Body of pancreas (tissue), 2 donors: ENCODE measurements around the gene GPR183.

DNA sequence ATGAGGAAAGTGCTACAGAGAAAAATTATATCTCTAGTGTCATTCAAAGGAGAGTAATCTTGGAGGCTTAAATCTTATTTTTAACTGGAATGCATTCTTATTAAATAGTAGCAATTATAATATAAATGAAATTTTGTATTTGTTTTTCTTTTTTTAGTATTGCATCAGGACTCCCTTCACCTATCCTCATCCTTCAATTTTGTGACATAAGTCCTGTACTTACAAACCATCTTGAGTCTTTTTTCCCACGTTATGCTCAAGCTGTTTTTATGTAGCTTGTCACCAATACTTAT is 994 bp downstream of the GPR18 start:
- PRO-cap = no peak
- RAMPAGE, long total RNA, 2 experiments = no peak in any of the 2 experiments

GRCh38 chr13:99261458-99262060 is 3.4 kb upstream of the GPR18 start:
- PRO-cap = no peak
- RAMPAGE, long total RNA, 2 experiments = no peak in any of the 2 experiments

- PRO-cap = bidirectional peak, plus-strand start at chr13:99280461, minus-strand start at chr13:99280272
- RAMPAGE, long total RNA, 2 experiments = no peak in any of the 2 experiments
Measured at GRCh38 chr13:99280040-99280714, 22.0 kb upstream of the GPR18 start.

GRCh38 chr13:99307270-99307567 is at the start of gene GPR183:
Gene GPR183, minus strand, starts transcription at chr13:99307399.
- PRO-cap = unidirectional peak, minus-strand start at chr13:99307399
- RAMPAGE, long total RNA, 2 experiments = start-site peak on the minus strand in 1 of 2 experiments, at chr13:99307377-99307399 at its widest, 16 reads per replicate

GRCh38 chr13:99340044-99340644 is 32.9 kb upstream of the GPR183 start:
- PRO-cap = no peak
- RAMPAGE, long total RNA, 2 experiments = start-site peak on the plus strand in 1 of 2 experiments, at chr13:99340316-99340539 at its widest, 19 reads per replicate

DNA sequence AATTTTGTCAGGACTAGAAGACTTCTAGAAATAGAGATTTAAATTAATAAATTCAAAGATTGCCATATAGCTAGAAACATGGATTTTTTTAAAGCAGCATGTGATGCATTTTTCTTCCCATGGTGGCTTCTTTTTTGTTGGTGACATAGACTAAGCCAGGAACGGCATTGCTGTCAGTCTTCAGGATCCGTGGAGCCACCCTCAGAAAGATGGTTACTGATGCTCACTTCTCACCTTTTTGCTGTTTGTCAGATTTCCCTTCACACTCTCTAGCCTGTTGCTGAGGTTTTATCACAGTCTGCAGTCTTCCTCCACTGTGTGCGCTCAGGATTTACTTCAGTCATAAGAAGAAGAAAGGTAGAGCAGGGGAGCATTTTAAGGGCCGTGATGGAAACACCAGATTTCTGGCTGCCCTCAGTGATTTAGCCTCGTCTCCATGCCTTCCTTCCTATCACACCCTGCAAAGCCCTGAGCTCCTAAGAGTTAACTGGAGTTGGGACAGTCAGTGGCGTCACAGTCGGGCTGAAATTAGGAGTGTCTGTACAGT is 59.8 kb upstream of the GPR183 start:
- PRO-cap = no peak
- RAMPAGE, long total RNA, 2 experiments = no peak in any of the 2 experiments

- PRO-cap = no peak
- RAMPAGE, long total RNA, 2 experiments = no peak in any of the 2 experiments
Measured at GRCh38 chr13:99382200-99383188, 75.3 kb upstream of the GPR183 start.

DNA sequence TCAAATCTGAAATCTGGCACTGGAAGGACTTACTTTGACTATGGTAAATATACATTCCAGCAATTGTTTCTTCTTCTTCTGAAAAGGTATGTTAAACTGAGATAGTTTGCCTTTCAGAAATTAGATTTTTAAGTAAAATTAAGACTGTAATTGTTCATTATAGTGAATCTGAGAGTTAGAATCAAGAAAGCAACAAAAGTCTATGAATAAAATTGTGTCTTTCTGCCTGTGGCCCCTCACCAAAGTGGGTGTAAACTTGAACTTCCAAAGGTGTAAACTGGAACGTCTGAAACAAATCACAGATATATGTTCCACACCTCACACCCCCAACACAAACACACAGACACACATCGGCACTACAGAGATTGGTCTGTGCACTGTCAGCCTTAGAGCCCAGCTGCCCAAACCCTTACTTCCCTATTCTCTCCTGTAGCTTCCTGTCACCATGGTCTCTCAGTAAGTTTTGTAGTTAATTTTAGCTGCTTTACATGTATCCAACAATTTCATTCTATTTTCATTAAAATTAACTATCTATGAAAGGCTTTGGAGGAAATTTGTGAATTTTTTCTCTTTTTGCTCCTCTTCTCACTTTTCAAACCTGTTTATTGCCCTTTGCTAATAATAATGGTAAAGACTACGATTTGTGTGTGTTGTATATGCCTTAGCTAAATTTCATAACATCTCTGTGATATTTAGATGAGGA is 5.3 kb downstream of the TM9SF2 start:
- PRO-cap = no peak
- RAMPAGE, long total RNA, 2 experiments = no peak in any of the 2 experiments

- PRO-cap = no peak
- RAMPAGE, long total RNA, 2 experiments = no peak in any of the 2 experiments
Measured at GRCh38 chr13:99524721-99525487, 23.6 kb downstream of the TM9SF2 start.

- PRO-cap = no peak
- RAMPAGE, long total RNA, 2 experiments = no peak in any of the 2 experiments
Measured at GRCh38 chr13:99689801-99690472, 83.4 kb downstream of the CLYBL start.

DNA sequence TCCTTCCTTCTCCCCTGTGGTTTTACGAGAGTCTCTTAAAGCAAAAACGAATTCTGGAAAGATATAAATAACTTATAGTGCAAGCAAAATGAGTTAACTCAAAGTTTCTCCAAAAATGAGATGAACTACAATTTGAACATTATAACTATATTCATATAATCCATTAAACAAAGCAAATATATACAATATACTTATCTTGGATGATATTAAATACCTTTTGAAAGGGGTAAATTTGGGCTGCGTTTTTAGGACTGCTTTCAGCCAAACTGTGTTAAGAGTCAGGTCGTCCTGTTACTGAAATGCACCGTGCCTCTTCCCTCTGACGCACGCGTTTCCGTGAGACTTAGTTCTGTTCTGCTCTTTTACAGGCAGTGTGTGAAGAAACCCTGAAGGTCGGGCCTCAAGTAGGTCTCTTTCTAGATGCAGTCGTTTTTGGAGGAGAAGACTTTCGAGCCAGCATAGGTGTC is 107.1 kb downstream of the ZIC5 start:
- PRO-cap = no peak
- RAMPAGE, long total RNA, 2 experiments = no peak in any of the 2 experiments

DNA sequence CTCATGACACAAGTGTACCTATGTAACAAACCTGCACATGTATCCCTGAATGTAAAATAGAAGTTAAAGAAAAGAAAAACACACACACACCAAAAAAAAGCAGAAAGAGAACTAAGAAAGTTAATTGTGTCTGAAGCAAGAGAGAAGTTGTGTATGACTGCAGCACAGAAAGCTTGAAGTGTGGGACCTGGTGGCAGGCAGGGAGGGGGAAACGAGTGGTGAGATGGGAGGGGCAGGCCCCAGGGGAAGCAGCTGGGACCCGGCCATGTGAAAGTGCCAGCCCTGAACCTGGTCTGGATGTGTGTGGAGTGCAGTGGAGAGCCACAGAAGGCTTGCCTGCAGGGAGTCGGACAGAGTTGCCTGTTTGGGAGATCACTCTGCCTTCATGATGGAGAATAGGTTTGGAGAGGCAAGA is 199.0 kb downstream of the GGACT start:
- PRO-cap = no peak
- RAMPAGE, long total RNA, 2 experiments = no peak in any of the 2 experiments

GRCh38 chr13:100674984-100675553 is 474 bp upstream of the TMTC4 start:
- PRO-cap = bidirectional peak, plus-strand start at chr13:100675060, minus-strand start at chr13:100674822
- RAMPAGE, long total RNA, 2 experiments = no peak in any of the 2 experiments

DNA sequence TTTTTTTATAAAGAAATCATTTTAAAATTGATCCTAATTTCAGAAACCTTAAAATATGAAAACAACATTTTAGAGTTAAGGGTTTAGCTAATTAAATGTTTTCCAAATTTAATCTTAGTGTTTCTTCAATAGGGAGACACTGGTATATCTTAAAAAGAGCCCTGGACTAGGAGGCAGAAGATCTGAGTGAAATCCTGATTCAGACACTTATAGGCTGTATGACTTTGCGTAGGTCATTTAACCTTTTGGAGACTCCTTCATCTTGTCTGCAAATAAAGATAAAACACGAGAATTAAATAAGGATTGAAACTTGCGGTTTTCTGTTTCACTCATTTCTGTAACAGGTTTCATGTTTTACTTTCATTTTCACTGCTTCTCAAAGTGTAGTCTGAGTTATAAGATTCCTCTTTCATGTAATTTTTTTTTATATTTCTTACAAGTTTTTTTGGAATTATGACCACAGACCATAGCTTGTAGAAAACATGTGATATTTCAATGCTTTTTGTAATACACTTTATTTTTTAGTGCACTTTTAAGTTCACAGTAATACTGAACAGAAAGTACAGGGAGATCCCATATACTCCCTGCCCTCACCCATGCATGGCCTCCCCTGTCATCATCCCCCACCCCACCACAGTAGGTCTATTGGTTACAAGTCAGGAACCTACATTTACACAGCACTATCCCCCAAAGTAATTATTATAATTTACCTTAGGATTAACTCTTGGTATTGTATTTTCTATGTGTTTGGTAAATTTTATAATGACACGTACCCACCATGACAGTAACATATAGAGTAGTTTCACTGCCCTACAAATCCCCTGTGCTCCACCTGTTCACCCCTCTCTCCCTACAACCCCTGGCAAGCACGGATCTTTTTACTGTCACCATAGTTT is 174.6 kb downstream of the ITGBL1 start:
- PRO-cap = no peak
- RAMPAGE, long total RNA, 2 experiments = no peak in any of the 2 experiments

GRCh38 chr13:102599526-102599730 is 2.6 kb downstream of the TPP2 start:
- PRO-cap = no peak
- RAMPAGE, long total RNA, 2 experiments = no peak in any of the 2 experiments

DNA sequence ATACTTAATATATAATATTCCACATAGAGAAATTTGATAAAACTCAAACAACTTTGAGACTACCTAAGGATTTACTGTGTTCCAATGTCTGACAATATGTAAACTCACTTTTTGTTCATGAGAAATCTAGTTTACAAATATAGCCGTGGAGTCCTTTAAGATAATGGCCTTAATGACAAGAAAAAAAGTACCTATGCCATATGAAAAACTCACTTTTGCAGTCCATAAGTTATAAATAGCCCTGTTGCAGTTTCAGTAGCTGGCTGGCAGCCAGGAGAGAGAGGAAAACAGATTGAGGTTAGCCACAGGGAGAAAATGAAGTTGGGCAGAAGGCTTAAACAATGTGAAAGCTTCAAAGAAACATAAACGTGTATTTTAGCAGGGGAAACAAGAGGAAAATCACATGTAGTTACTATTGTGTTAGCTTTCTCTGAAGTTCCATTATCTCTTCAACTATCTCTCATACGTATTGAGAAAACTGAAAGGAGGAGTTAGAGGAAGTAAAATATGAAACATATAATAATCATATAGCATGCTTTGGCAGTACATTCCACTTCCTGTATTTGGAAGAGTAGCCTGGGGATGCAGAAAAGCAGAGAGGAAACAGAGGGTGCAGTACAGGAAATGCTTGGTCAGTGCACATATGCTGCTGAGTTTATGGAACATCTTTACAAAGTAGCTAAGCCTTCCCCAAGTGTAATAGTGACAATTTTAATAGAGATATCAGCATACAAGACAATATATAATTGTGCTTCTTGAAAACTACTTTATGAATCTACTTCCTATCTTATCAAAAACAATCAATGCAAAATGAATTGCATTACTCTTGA is 481.5 kb upstream of the DAOA start:
- PRO-cap = no peak
- RAMPAGE, long total RNA, 2 experiments = no peak in any of the 2 experiments

DNA sequence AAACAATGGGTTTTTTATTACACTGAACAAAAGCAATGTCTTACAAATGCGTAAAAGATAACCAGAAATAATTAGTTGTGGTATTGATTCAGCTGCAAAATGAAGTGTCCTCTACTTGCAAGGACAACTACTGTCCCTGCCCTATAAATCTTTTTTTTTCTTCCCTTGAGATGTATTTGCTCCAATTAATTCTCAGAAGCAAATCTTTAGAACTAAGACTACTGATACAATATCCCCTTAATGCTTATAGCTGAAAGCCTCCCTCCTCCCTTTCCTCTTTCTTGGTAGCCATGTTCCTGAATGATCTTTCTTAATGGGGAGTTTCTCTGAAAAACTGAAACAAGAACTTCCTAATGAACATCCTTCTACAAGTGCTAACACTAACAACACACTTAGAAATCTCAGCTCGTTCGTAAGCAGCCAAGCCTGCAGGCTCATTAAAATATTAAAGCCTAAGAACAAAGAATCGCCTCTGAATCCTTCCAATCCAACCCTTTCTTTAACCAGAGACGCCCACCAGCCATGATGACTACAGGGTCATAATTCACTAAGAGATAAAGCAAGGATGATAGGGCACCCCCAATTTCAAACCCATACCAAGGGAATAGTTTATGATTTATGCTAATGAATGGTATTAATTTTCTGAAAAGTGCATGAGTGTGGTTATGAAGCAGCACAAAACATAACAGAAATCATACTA is 22.0 kb downstream of the EFNB2 start:
- PRO-cap = no peak
- RAMPAGE, long total RNA, 2 experiments = no peak in any of the 2 experiments

DNA sequence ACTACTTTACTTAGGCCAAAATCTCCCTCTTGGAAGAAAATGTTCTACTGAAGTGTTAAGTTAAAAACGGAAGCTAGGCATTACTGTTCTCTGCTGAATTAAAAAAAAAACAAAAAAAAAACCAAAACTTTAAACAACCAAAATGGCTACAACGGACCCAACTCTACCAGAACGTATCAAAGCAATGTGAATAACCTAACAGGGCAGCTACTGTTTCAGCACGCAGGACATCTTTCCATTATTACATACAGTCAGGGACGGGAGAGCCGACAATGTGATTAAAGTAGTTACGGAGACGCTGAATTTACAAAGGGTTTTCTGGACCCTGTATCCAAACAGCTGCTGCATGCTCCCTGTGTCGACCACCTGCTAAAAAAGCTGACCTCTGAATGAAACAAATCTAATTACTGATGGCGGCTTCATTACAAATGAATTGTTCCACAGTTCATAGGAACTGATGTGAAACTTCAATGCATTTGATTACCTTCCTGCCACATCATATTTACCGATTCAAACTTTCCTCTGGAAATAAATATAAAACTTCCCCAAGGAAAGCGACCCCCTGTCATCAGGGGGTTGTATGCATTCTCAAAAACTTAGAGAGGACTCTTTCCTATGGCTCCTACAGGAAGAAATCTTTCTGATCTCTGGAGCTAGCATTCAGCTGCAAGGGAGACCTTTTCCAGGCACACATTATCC is 3.4 kb downstream of the EFNB2 start:
- PRO-cap = no peak
- RAMPAGE, long total RNA, 2 experiments = no peak in any of the 2 experiments

- PRO-cap = no peak
- RAMPAGE, long total RNA, 2 experiments = no peak in any of the 2 experiments
Measured at GRCh38 chr13:106587779-106588266, 19.9 kb upstream of the ARGLU1 start.

- PRO-cap = no peak
- RAMPAGE, long total RNA, 2 experiments = no peak in any of the 2 experiments
Measured at GRCh38 chr13:106623593-106624258, 55.8 kb upstream of the ARGLU1 start.